Mammary microvascular endothelial cell (primary cell): ENCODE data around the gene FUBP1.

- RAMPAGE, long total RNA, result no peak
Observed at GRCh38 chr1:76106013-76106619, 31.6 kb downstream of the ST6GALNAC3 start.

GRCh38 chr1:76254200-76254376 is 179.5 kb downstream of the ST6GALNAC3 start:
- RAMPAGE, long total RNA, result no peak

DNA sequence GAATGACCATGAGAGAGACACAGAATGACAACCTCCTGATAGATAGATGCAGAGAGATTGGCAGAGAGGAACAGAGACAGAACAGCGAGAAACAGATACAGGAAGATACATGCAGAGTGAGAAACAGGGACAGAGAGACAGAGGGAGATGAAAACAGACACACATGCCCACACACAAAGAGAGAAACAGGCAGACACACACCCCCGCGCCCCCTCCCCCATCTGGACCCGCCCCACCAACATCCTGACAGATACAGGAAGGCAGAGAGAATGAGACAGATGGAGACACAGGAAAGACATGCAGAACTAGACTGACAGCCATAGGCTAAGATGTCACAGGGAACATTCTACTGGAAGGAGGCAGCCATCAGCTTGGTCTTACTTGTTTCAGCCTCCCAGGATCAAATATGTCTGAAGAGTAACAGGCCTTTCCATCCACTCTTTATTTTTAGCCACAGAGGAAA is 211.2 kb downstream of the ST6GALNAC3 start:
- RAMPAGE, long total RNA, result no peak

- RAMPAGE, long total RNA, result no peak
Observed at GRCh38 chr1:76460233-76460490, 385.6 kb downstream of the ST6GALNAC3 start.

DNA sequence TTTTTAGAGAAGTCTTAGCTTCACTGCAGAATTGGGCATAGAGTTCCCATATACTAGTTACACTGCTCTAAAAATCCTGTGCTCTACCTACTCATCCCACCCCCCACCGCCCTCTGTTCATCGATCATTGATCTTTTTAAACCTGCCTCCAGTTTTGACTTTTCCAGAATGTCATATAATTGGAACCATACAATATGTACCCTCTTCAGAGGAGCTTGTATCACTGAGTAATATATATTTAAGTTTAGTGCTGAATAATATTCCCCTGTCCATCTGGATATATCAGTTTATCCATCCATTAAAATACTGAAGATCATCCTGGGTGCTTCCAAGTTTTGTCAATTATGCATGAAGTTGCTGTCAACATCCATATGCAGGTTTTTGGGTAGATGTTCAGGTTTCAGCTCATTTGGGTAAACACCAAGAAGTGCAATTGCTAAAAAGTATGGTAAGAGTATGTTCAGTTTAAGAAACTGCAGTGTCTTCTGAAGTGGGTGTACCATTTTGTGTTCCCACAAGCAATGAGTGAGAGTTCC is 124.6 kb downstream of the ZZZ3 start:
- RAMPAGE, long total RNA, result no peak

DNA sequence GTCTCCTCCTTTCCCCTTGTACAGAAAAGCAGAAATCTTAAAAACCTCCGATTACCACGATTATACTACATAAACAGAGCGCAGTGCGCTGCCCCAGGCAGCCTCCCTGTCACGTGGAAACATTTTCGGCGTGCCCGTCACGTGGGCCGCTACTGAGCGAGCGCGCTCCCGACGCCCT is 271 bp upstream of the ZZZ3 start:
- RAMPAGE, long total RNA, result no peak

DNA sequence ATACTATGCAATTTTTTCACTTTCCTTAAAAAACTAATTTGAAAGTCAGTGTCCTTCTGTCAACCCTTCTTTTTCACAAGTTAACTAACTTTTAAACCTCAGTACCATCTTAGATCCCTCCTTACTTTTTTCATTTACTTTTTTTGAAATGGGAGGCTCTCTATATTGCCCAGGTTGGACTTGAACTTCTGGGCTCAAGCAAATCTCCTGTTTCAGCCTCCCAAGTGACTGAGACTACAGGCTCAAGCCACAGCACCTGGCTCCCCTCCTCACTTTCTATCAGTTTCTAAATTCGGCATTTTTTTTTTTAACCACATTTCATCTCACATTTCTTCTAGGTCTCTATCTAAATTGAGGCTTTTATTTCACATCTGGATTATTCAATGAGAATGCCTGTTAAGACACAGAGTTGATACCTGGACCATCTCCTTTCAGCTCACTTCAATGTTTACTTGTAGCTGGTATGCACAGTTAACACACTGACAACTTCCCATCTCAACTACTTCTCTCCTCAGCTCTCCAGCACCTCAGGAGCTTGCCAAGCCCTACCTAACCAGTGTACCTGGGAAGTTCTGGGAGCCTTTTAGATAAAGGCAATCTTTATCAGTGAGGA is 3.6 kb downstream of the USP33 start:
- RAMPAGE, long total RNA, result no peak

DNA sequence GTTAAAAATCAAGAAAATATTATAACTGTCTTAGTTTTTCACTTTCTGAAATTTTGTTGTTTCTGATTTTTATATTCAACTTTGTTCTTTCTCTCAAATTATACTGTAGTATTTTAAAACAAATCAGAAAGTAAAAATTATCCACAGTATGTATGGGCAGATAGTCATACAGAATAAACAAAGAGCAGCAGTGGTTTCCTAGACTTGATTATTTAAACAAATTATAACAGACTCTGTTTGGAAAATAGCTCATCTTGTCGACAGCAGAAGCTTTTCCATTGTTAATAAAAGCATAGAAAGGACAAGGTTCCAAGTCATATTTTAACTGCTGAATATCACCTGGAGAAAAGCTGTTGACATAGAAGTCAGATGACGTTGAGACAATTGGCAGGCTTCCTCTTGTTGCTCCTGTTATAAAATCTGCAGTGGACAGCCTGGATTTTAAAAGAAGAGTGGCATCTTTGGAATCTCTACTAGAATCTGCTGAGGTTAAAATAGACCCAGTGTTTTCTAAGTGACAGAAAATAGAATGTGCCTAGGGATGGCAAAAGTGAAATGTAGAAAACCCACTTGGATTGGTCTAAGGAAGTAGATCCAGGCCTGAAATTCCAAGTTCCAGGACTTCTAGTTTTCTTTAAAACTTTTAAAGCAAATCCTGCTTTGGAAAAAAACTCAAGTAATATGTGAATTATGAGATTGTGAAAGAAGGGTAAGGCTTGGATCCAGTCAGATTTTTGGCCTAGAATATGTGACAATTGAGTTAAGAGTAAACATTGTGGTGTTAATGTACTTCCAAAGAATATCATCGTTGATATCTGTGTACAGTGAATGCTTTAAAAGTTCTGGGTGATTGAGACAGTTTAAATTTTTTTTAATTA is 53.6 kb upstream of the NEXN start:
- RAMPAGE, long total RNA, result no peak

DNA sequence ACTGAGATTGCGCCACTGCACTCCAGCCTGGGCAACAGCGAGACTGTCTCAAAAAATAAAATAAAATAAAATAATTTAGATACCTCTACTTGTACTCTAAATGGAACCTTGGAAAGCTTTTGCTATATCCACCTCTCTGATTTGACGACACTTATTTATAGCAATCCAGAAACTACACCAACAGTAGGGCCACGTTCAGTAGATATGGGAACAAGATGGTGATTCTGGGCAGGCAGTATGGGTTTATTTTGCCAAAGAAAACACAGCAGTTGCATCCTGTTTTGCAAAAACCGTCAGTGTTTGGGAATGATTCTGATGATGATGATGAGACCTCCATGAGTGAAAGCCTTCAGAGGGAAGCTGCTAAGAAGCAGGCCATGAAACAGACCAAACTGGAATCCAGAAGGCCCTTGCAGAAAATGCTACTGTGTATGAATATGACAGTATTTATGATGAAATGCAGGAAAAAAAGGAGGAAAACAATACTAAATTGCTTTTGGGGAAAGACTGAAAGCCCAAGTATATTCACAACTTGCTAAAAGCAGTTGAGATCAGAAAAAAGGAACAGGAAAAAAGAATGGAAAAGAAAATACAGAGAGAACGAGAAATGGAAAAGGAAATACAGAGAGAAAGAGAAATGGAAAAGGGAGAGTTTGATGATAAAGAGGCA is 41.4 kb upstream of the NEXN start:
- RAMPAGE, long total RNA, result no peak

- RAMPAGE, long total RNA, result no peak
Observed at GRCh38 chr1:77958345-77958808, 20.5 kb downstream of the FUBP1 start.

DNA sequence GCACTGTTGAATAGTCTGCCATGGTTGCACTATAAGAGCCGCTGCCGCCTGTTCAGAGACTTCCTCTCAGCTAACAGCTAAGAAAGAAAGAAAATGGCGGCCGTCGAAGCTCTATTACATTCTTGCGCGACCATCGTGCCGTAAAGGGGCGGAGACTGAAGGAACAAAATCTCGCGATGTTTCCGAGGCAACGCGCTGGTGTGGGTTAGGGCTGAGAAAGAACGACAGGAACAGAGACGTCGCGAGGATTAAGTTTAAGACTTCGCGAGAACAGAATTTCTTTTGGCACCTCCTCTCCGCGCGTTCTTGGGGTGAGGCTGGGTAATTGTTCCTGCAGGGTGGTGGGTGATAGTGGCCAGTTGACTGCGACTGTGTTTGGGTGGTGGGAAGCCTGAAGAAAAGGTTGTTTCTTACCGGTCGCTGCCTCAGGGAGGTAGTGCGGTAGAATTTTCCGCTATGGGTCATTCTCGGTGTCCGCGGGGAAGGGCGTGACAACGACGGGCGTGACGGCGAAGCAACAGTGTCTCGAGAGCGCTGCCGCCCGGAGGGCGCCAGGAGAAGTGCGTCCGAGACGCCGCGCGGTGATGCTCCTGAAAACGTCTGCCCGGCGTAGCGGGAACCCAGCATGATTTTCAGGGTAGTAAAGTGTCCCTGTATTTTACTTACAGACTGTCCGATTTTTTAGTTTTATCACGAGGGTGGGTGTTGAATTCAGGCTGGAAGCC is at the start of gene FUBP1:
Gene FUBP1, minus strand, starts transcription at position 90 of the 725 bp plus-strand sequence.
- RAMPAGE, long total RNA, result start-site peak on the minus strand centred at position 99 of the sequence, 67 bp wide, 1,045 and 248 reads in 2 replicates; start-site peak on the plus strand centred at position 267 of the sequence, 107 bp wide, 218 and 33 reads in 2 replicates

DNA sequence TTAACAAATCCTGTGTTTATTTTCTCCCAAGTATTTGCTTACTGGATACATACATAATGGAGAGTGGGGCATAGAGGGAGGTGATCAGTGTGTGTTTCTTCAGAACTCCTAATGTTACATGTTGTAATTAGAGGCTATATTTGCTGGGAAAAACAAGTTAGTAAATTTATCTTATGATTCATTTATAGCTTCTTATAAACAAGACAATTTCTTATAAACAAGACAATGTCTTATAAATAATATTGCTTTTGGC is 7.3 kb upstream of the GIPC2 start:
- RAMPAGE, long total RNA, result no peak

GRCh38 chr1:78044547-78045053 is 1.2 kb upstream of the GIPC2 start:
- RAMPAGE, long total RNA, result no peak

DNA sequence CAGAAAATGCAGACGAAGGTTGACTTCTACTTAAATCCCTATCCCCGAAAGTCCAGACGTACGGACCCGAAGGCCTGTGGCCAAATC is 308 bp upstream of the GIPC2 start:
- RAMPAGE, long total RNA, result no peak

DNA sequence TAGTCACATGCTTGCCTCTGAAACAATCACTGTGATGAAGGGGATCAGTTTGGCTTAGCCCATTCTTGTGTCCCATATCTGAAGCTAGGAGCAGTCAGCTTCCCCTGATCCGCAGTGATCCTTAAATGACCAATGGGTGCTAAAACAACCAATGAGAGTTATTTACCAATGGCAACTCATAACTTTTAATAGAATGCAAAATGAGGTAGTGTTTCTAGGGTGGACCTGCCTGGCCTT is 63.4 kb downstream of the GIPC2 start:
- RAMPAGE, long total RNA, result no peak

DNA sequence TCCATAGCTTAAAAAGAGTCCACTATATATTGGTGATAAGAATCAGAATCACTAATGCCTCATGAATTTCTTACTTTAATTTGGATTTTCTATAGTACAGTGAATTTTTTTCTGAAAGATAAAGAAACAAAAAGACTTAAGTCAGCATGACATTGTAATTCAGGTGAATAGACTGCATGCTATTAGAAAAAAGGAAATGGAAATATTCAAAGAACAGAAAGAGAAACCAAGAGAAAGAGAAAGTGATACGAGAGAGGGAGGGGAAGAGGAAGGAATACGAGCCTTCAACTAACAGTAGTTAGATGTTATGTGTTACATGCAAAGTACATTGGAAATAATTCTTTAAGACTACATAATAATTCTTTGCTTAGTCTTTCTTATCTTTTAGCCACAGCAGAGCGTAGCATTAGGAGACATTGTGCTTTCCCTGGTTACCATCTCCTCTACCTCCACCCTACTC is 46.3 kb upstream of the ADGRL4 start:
- RAMPAGE, long total RNA, result no peak

DNA sequence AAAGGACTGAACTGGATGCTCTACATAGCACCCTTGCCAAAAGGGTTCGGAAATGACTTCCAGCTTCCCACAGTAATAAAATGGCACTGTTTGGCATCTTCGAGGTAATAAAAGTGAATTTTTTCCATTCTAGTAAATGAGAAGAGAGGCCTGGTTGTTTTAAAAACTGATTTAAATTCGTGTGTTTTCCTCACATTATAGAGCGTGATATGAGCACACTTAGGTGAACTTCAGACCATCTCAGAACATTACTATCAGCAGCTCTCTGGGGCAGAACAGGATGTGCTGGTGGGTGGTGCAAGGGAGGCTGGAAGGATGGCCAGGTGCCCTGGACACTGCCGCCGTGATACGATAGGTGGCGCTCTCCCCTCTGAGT is 386.5 kb upstream of the ADGRL2 start:
- RAMPAGE, long total RNA, result no peak

GRCh38 chr1:81820844-81821286 is 20.1 kb downstream of the ADGRL2 start:
- RAMPAGE, long total RNA, result no peak

DNA sequence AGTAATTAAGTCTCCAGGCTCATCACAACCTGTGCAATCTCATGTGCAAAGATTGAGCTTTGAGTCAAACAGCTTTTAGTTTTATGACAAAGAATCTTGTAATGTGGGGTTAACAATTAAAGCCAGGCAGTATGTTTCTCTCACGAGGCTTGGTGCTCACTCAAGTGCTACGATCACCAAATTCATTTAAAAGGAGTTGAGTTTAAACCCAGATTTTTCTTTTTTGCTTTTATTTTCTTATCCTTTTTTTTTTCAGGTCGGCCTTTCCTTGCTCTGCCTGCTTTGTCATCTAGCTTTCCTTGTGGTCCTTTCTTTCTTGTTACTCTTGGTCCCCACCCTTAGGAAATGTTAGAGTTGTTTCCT is 1037.1 kb downstream of the ADGRL2 start:
- RAMPAGE, long total RNA, result no peak

- RAMPAGE, long total RNA, result no peak
Observed at GRCh38 chr1:84126036-84126235, 18.1 kb upstream of the PRKACB start.